Camera-type eye (tissue), 1 donor: ENCODE results near the gene WLS.

DNA sequence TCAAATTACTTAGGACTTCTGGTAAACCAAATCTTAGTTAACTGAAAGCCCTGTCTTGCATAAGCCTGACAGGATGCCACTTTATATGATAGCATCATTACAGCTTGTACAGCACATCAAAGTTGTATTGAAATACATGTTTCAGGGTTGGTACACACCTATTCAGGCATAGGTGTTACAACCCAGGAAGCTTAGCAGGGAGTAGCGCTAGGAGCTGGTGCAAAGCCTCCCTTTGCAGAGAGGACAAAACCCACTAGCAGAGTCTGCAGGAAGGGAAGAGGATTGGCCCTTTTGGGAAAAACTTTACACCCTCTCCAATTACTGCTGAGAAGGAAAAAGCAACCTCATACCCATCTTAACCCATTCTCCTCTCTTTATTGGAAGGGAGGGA is 258.8 kb upstream of the SGIP1 start:
- RAMPAGE, long total RNA, result no peak

- RAMPAGE, long total RNA, result no peak
Observed at GRCh38 chr1:66342745-66343068, 191.2 kb upstream of the SGIP1 start.

GRCh38 chr1:66353929-66354956 is 179.7 kb upstream of the SGIP1 start:
- RAMPAGE, long total RNA, result no peak

- RAMPAGE, long total RNA, result no peak
Observed at GRCh38 chr1:66358603-66359287, 175.2 kb upstream of the SGIP1 start.

DNA sequence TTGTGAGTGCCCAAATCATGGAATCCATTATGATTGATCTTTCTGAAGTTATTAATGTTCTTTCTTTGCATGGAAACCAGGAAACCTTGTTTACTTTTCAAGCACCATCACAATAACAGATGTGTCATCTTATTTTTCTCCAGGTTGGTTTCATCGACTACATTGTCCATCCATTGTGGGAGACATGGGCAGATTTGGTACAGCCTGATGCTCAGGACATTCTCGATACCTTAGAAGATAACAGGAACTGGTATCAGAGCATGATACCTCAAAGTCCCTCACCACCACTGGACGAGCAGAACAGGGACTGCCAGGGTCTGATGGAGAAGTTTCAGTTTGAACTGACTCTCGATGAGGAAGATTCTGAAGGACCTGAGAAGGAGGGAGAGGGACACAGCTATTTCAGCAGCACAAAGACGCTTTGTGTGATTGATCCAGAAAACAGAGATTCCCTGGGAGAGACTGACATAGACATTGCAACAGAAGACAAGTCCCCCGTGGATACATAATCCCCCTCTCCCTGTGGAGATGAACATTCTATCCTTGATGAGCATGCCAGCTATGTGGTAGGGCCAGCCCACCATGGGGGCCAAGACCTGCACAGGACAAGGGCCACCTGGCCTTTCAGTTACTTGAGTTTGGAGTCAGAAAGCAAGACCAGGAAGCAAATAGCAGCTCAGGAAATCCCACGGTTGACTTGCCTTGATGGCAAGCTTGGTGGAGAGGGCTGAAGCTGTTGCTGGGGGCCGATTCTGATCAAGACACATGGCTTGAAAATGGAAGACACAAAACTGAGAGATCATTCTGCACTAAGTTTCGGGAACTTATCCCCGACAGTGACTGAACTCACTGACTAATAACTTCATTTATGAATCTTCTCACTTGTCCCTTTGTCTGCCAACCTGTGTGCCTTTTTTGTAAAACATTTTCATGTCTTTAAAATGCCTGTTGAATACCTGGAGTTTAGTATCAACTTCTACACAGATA is 161.5 kb upstream of the SGIP1 start:
- RAMPAGE, long total RNA, result no peak

DNA sequence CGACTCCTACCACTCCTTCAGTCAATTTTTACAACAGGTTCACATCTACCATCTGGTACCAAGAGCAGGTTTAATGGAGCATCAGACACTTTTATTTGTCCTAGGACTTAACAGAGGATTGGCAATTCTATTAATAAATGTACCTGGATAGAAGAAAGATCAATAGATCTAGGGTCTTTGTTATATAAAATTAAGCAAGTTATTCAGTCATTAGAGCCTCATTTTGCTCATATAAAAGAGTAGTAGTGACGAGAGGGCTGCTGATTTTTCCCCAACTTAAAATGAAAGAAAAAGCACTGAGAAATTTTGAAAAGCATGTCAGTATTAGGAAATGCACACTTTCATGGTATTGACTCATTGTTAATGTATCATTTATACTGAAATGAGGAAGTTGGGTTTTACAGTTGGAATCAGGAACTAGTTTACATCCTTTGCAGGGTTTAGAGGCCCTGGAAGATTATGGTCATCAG is 95.1 kb upstream of the SGIP1 start:
- RAMPAGE, long total RNA, result no peak

DNA sequence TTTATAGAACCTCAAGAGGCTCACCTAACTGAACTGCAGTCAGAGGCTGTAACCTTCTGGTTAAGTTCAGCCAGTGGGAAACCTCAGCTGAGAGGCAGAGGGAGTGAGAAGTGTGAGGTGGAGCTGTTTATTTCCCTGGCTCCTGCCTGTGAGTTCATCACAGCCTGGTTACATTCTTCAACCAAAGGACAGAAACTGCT is 22.1 kb downstream of the DYNLT5 start:
- RAMPAGE, long total RNA, result no peak

GRCh38 chr1:66918896-66919477 is 5.7 kb downstream of the DNAI4 start:
- RAMPAGE, long total RNA, result no peak

DNA sequence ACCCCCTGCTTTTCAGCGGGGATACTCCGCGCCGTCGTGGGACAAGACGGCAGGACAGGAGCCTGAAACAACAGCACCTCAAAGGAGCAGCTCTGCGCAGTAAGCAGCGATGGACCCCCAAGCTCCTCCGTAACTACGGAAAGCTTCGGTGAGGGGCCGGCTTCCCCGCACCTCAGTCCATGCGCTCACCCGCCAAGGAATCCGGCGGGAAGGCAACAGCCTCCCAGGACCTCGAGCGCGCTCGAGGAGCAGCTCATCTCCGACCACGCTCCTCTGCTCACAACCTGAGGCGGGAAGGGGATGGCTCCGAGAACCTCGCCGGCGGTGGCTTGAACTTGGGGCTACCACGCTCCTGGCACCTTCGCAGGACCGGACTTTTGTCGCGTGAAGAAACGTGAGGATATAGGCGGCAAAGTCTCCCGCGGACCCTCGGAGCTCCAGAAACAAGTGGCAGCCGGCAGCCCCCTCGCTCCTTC is 692 bp downstream of the SERBP1 start:
- RAMPAGE, long total RNA, result no peak

GRCh38 chr1:67430984-67431379 is 780 bp upstream of the SERBP1 start:
- RAMPAGE, long total RNA, result no peak

GRCh38 chr1:67460829-67461422 is 30.7 kb upstream of the SERBP1 start:
- RAMPAGE, long total RNA, result no peak

GRCh38 chr1:67513885-67514073 is 83.6 kb upstream of the SERBP1 start:
- RAMPAGE, long total RNA, result no peak

- RAMPAGE, long total RNA, result no peak
Observed at GRCh38 chr1:67564024-67564712, 120.8 kb upstream of the GADD45A start.

DNA sequence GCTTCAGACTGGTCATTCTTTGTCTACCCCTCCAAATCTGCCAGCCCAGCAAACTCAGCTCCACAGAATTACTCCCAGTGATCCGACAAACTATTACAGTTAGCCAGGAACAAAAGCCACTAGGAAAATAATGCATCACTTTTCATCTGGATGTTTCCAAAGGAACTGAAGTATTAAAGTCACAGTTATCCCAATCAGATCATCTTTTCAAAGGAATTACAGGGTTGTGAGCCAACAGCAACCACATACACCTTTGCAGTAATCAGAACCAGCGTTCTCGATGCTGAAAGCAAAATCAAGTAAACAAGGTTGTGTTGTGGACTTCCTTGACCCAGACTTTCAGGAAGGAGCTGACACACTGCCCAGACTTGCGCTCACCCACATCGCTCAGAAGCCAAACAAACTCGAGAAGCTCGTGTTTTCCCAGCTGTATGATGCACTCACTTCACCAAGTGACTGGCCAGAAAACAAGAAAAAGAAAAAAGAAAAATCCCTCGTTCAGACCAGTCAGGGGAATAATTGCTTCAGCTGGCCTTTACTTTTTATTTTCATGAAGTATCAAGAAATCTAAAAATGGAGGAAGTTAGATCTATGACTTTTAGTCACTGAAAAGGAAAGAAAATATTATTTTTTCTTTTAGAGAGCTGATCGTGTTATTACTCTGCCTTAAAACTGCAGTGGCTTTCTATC is 66.3 kb upstream of the GADD45A start:
- RAMPAGE, long total RNA, result no peak

GRCh38 chr1:67646557-67647192 is 38.3 kb upstream of the GADD45A start:
- RAMPAGE, long total RNA, result no peak

GRCh38 chr1:67766116-67766811 is 67.0 kb downstream of the GNG12 start:
- RAMPAGE, long total RNA, result no peak

DNA sequence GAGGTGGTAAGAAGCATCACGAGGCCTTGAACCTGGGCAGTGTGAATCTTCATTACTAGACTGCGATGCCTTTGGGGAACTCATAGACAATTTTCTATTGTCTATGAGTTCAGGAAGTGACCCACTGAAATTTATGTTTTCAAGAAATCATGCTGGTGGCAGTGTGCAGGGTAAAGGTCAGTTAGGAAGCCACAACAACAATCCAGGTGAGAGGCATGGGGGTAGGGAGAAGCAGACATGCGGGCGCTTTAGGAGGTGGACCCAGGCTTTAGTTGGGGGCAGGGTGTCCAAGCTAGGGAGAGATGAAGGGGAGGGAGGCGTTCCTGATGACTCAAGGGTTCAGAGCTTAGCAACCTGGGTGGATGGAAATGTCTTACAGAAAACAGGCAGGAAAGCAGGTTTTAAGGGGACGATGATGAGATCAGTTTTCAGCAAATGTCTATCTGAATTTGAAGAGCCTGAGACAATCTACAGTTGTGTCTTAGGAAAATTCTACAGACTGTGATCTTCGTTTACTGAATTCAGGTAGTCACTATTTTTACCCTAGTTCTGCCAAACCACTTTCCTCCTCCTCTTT is 14.3 kb downstream of the GNG12 start:
- RAMPAGE, long total RNA, result no peak

DNA sequence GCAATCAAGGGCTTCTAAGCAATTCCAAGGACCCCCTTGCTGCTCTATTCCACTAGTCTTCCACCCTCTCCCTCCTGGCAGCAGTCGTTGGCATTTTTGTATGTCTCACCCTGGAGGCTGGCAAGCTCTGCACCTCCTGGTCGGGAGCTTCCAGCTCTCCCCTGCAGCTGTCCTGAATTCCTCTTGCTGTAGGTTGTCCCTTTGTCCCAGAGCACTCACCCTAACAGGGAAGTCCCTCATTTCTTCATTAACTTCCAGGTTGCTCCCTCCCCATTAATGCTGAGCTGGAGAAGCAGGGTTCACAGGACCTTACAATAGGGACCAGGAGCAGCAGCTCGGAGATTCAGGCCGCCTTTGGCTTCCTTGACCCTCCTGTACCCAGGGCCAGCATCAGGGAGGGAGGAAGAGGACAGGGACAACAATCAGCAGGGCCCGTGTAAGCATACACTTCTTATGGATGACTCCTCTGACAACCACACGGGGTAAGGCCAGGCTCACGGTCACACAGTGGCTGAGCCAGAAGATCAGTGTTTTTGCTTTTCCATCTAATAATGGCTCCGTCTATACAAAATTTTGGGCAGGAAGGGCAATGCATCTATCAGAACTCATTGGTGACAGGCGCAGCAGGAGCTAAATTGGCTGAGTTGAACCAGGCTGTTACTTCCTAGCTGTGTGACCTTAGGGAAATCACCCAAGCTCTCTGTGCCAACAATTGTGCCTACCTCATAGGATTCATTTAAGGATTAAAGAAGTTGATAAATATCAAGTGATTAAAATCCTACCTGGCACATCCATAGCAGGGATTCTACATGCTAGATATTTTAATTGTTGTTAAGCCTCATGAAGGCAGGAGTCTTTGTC is 65.6 kb upstream of the DIRAS3 start:
- RAMPAGE, long total RNA, result no peak

GRCh38 chr1:68232140-68233297 is at the start of gene WLS:
Gene WLS, minus strand, starts transcription at chr1:68232523.
- RAMPAGE, long total RNA, result no peak

GRCh38 chr1:68358489-68358861 is 91.3 kb downstream of the RPE65 start:
- RAMPAGE, long total RNA, result no peak